GM23338 (cell line): Measurements from ENCODE around the gene LSM14B.

GRCh38 chr20:61492644-61493181 lies 240.7 kb downstream of the CDH4 start:
- PRO-cap = no peak
- RAMPAGE, long total RNA = no peak

DNA sequence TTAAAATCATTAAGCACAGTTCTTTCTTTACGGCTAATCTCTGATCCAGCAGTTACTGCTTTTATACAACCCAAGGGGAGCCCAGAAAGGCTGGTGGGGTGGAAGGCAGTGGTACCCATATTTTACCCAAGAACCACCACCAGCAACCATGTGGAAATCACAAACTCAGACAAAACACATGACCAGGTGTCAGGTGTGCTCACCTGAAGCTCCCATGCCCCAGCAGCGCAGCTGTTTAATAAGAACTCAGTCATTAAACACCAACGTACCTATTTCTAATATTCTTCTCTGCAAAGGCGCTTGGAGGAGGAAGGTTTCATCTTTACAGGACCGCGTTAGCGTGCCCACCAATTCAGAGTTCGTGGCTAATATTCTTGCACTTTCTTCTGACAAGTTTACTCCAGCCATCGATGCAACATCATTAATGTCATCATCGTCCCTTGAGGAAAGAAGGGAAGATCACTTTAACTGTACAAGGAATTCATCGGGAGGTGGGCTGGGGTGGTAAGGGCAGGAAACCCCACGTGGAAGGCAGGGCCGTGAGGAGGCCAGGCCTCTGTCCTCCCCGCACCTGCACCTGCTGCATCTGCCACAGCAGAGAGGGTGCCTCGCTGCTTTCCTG lies 65.3 kb downstream of the TAF4 start:
- PRO-cap = no peak
- RAMPAGE, long total RNA = no peak

DNA sequence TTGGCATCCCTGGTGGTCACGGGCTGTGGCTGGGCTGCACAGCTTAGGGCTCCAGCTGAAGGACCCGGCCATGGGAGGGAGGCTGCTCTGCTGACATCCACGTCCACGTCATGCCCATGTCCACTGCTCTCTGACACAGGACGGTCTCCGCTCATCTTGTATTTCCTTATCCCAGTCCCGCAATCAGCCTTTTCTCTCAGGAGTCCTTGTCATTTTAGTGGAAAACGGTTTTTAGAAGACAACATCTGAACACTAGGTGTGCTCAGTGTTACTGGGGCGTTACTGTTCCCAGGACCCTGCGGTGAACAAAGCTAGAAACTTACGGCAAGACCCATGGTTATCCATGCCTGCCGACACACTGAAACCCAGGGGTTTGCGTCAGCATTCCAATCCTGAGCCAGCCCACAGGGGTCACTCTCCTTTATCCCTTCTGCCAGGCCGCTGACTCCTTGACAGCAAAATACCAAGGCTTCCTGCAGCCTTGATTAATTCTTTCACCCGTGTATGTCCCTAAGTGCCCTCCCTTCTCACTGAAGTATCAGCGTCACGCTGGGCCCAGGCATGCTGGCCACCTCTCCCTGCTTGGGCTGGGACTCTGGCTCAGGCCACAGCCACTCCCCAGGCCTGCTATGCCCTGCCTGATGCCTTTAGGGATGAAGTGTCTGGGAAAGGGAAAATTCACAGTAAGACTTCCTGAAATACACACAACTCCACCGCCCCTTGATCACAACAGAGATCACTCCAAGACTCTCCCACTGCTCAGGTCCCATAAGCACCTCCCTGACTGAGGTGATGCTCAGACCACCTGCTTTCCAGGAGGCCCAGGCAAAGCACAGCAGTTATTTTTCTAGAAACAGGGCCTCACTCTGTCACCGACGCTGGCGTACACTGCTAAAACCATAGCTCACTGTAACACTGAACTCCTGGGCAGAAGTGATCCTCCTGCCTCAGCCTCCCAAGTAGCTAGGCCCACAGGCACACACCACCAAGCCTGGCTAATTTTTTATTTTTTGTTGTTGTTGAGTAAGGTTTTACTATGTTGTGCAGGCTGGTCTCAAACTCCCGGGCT lies 63.7 kb downstream of the TAF4 start:
- PRO-cap = no peak
- RAMPAGE, long total RNA = no peak

- PRO-cap = no peak
- RAMPAGE, long total RNA = no peak
These were observed 25.5 kb downstream of the TAF4 start for GRCh38 chr20:62040152-62040687.

- PRO-cap = bidirectional peak, plus-strand start at chr20:62122475, minus-strand start at chr20:62122159; bidirectional peak, plus-strand start at chr20:62122745, minus-strand start at chr20:62122680
- RAMPAGE, long total RNA = no peak
These were observed at the start of gene LSM14B for GRCh38 chr20:62121969-62122800. TSS of gene LSM14B (plus strand) at chr20:62122475.

DNA sequence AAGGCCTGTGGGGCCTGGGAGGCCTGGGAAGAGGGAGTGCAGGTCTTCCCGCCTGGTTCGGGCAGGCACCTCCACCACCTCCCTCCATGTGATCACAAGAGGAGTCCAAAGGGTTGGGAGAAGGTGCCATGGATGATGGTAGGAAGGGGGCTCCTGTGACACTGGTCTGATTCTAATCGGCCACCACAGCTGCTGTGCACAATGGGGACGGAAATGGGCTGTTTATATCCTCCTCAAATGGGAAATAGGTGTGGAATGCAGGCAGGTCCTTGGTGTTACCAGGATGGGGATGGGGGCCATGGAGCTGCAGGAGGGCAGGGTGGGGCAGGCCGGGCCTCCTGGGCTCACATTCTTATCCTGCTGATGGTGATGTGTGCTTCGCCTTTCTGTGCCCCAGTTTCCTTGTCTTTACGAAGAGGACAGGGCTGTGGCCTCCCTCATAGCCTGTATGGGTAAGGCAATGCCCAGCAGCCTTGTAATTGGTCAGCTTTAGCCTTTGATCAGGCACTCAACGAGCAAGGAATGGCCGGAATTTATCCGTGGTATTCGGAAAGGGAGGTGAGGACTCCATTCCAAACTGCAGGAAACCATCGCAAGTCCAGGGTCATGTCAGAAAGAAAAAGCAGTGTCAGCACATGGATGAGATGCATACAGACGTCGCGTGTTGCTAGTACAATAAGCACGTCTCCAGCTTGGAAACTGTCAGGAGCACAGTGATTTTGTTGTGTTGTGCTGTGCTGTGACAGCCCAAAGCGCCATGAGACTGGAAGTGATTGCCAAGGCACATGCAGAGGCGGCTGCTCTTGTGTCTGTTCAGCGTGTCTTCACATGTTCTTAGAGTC lies 5.9 kb downstream of the SS18L1 start:
- PRO-cap = bidirectional peak, plus-strand start at position 570 of the sequence, minus-strand start at position 412 of the sequence
- RAMPAGE, long total RNA = no peak

GRCh38 chr20:62227621-62228638 lies 7.9 kb upstream of the HRH3 start:
- PRO-cap = bidirectional peak, plus-strand start at chr20:62228276, minus-strand start at chr20:62228039
- RAMPAGE, long total RNA = no peak

DNA sequence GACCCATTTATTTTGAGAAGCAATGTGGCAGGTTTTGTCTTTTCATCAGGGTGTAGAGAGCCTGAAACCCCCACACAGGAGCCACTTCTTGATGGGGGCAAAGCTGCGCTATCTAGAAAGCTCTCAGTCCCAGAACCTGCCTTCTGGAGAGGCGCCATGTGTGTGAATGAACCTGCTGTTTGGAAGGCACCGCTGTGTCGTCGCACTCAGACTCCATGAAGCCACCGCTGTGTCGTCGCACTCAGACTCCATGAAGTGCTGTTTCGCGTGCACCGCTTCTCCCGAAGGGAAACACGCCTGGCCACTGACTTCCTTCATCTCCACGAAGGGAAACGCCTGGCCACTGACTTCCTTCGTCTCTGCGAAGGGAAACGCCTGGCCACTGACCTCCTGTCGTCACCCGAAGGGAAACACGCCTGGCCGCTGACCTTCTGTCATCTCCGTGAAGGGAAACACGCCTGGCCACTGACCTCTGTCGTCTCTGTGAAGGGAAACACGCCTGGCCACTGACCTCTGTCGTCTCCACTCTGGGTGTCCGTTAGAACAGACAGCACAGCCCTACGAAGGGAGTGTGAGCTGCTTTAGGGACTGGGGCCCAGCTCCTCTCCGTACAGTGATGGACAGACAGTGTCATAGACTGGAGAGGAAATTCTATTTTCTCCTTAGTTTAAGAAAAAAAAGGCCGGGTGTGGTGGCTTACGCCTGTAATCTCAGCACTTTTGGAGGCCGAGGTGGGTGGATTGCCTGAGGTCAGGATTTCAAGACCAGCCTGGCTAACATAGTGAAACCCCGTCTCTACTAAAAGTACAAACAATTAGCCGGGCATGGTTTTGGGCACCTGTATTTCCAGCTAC lies 17.1 kb upstream of the ADRM1 start:
- PRO-cap = no peak
- RAMPAGE, long total RNA = no peak

DNA sequence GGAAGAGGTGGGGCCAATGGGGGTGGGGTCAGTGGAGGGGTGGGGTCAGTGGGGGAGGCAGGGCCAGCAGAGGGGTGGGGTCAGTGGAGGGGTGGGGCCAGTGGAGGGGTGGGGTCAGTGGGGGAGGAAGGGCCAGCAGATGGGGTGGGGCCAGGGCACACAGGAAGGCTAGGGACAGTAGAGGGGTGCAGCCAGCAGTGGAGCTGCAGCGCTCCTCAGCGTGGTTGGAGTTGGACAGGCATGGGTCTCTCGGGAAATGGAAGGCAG lies 18.8 kb downstream of the ADRM1 start:
- PRO-cap = unidirectional peak, plus-strand start at position 197 of the sequence
- RAMPAGE, long total RNA = no peak

- PRO-cap = unidirectional peak, minus-strand start at chr20:62355560
- RAMPAGE, long total RNA = no peak
These were observed 11.6 kb downstream of the LAMA5 start for GRCh38 chr20:62355150-62356214.

DNA sequence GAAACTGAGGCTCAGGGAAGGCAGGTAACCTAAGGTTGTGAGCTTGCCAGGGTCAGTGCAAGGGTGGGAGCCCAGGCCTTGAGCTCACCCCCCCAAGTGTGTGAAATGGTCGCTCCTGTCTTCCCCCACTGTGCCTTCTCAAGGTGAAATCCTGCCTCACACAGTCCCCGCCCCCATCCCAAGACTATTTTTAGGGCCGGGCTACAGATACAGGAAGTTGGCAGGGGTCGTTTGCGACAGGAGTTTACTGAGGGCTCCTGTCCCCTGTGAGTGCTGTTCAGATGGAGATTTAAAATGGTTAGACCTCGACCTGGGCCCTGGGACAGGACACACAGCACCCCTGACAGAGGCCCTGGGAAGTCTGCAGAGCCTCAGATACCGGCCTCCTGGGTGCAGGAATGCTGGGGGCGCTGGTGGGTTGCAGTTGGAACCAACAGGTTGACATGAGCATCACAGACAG lies 18.8 kb upstream of the GATA5 start:
- PRO-cap = no peak
- RAMPAGE, long total RNA = no peak

- PRO-cap = no peak
- RAMPAGE, long total RNA = no peak
These were observed 19.3 kb upstream of the GATA5 start for GRCh38 chr20:62495058-62495623.

- PRO-cap = no peak
- RAMPAGE, long total RNA = no peak
These were observed 37.9 kb upstream of the GATA5 start for GRCh38 chr20:62513768-62513967.

DNA sequence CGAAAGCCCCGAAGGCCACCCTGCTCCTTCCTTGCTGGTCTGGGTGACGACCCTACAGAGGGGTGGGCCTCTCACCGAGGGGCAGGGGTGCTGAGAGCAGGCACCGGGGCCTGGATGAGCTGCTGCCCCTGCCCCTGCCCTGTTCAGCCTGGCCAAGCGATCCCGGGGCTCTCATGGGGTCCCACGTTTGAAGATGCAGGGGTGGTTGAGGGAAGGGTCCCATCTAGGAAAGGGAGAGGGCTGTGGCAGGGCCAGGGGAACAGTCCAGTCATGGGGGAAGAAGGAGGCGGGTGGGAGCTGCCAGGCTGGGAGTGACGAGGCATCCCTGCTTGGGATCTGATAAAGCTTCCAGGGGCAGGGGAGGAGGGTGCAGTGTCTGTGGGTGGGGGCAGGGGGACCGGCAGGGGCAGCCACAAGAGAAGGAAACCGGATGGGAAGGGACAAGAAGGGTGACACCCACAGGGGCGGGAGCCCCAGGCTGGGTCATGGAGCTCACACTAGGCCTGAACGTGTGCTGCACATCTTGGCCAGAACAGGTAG lies 57.8 kb upstream of the GATA5 start:
- PRO-cap = no peak
- RAMPAGE, long total RNA = no peak

GRCh38 chr20:62550020-62550619 lies 74.3 kb upstream of the GATA5 start:
- PRO-cap = unidirectional peak, plus-strand start at chr20:62550382
- RAMPAGE, long total RNA = no peak

DNA sequence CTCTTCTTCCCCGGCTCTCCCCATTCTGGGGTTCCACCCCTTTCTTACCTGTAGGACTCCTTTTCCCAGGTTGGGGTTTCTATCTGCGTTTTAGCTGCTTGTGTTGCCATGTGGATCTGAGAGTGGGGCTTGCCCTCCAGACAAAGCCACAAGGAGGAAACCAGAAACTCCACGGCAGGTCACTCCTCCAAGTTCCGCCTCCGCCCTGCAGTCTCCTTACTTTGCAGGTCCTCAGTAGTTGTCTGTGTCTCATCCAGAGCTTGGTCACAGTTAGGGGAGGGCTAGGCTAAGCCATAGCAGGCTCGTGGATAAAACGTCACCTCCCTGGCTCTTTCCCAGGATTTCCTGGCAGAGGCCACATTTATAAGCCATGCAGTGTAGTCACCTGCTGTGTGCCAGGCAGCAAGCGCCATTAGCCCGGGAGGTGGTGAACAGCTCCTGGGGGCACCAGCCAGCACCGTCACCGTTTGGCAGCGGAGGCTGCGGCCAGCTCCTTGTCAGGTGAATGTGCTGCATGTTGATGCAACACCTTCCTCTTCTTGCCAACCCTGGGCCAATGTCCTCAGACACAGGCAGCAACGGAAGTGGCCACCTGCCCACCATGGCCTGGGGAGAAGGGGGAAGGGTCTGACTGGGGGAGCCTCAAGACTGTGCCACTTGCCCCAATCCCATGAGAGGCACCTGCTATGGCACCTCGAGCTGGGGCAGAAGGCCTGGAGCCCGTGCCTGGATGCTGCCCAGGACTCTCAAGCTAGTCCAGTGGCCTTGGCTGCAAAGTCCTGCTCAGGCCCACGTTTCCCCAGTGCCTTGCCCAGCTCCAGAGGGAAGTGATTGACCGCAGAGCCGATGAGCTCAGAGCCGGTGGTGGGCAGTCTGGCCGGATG lies 39.1 kb upstream of the SLCO4A1 start:
- PRO-cap = unidirectional peak, minus-strand start at position 469 of the sequence
- RAMPAGE, long total RNA = no peak

DNA sequence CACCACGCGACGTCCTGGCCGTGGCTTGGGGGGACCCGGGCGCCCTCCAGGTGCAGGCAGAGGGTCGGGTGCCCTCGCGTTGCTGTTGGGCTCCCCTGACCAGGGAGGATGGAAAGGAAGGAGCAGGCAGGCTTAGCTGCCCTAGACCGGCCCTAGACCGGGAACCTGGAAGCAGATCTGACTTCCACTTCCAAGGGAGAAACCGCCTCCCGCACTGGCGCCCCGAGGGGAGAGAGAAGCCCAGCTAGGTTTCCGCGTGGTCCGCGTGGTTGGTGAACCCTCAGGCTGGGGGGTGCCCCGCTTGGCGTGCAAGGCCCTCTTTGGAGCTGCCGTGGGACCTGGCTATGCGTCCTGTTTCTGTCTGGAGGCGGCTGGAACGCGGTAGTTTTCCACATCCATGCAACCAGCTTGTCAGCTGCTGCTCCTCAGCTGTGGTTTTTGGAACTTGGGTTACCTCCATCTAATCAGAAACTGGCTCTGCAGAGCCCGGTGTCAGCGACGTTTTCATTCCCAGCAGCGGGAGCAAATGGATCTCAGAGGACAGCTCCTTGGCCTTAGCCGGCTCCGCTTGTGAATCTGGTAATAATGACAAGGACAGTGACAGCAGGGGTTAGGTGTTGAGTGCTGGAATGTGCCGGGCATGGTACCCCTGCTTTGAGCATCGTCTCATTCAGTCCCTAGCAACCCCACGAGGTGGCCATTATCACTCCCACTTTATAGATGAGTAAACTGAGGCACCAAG lies 1.1 kb downstream of the SLCO4A1 start:
- PRO-cap = no peak
- RAMPAGE, long total RNA = no peak

DNA sequence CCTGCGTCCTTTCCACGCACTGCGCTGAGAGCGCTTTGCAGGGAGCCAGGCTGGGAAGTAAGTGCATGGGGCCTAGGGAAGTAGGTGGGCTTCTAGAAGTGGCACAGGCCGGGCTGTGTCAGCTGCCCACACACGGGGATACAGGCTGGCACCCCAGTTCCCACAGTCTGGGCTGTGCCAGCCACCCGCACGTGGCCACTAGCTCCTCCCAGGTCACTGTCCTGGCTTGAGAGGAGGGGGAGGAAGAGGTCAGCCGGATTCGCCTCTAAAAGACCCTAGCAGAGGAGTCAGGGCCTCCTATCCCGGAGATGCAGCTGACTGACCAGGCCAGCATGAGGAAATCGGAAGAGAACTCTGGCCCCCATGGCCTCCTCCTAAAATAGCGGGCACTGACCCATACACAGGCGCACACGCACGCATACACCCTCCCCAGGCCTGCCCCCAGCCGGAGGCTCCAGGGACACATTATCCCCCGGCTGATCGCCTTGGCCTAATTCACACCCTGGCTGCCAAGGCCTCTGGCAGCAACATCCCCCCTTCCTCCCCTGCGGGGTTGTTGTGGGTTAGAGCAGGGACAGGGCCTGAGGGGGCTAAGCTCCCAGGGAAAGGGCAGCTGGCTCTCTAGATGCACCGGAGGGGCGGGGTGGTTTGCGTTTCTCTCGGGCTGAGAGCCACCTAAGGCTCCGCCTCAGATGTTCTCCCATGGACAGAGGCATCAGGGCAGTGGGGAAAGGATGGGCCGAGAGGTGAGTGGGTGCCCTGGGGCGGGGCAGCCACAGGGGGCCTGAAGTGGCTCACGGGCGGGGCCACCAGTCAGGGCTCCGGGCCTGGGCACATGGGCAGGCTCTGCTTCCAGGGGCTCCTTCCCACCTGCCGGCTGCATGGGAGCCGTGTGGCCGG lies 5.6 kb downstream of the SLCO4A1 start:
- PRO-cap = no peak
- RAMPAGE, long total RNA = no peak

DNA sequence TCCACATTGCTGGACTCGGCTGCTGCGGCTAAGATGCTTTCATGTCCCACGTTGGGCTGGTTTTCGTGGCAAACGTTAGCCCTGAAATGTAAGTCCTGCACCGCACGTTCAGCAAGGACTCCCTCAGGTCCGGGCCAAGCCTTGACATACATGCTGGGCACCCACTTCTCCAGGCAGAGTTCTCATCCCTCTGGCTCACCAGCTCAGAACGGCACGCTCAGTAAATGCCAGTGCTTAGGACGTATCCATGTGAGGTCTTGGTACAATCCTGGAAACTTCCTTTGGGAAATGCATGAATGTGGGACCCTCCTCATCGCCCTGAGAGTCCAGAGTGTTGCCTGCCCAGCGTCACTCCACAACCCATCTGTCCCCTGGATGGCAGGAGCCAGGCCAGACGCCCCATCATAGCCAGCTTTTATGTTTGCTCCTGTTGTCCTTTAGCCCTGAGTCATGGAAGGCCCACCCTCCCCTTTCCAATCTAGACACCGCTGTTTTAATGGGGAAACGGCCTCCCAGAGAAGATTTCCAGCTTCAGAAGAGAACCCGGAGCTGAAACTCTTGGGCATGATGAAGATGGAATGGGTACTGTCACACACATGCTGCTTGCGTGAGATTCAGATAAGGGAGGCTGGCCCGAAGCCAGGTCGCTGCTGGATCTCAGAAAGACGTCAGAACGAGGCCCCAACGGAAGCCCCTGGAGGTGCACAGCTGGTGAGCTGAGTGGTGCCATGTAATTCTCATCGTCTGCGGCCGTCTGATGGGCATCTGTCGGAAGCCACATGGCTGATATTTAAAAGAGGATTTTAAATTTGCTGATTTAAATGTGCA lies 8.7 kb downstream of the SLCO4A1 start:
- PRO-cap = no peak
- RAMPAGE, long total RNA = no peak

DNA sequence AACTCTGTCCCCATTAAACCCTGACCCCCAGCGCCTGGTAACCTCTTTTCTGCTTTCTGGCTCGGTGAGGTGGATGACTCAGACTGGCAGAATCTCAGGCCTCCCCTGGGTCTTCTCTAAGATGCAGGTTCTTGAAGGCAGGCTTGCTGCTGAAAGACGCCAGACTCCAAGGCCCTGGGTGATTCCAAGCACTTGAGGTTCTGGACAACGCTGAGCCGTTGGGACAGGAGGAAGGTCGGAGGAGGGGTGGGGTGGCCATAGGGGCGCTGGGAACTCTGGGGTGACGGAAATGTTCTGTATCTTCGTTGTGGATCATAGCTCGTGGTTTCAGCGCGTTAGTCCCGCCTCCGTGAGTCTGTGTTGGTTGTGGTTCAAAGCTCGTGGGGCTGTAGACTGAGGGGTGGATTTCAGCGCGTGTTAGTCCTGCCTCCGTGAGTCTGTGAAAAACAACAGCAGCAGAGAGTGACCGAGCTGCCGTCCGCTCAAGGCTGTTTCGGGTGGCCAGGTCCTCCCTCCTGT lies 7.6 kb downstream of the NTSR1 start:
- PRO-cap = no peak
- RAMPAGE, long total RNA = no peak